SK-MEL-5 (cell line): ENCODE measurements around the genes CENPVL2, SPANXN5, IQSEC2 and GNL3L.

DNA sequence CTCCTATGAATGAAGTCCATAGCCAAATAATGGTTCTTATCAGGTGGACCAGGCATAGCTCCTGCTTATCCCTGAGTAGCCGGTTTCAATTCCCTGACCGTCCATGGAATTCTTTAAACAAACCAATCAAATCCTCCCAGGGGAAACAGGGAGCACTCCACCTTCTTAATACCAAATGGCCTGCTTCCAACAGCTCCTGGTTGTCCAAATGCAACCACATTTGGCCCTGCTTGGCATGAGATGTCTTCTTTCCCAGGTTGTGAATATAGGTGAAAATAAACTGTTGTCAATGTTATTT is 43.0 kb downstream of the CENPVL3 start:
RAMPAGE:
- cytosol, long total RNA = no peak
- long total RNA = no peak
- nucleus, long total RNA = no peak

RAMPAGE:
- cytosol, long total RNA = no peak
- long total RNA = no peak
- nucleus, long total RNA = no peak
Observed at GRCh38 chrX:51682615-51683119, at the start of gene CENPVL2. TSS of gene CENPVL2 (minus strand) at chrX:51682831.

DNA sequence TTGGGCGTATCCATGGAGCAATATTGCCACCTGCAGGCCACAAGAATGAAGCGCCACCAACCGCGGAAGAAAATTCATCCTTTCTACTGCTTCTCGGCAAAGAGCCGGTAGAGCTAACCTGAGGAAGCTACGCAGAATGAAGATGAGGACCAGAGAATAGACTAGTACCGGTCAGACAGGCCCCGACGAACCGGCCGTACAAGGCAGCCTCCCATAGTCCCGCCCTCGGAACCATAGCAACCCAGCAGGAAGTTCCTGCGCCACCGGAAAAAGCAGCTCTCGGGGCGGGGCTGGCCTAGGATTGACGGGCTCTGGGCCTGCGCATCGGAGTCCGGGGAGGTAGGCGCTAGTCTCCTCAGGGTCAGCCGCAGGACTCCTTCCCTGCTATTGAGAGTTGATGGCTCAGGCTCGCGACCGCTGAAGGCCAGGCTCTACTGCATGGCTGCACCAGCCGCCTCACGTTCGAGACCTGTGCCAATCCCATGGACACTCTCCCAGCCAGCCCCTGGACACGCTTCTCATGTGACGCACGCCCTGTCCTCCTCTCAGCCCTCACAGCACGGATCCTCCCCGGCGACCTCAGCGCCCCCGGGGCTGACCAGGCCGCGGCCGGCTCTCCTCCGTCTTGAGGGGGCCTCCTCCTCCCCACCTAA is 77.1 kb downstream of the MAGED4 start:
RAMPAGE:
- cytosol, long total RNA = no peak
- long total RNA = no peak
- nucleus, long total RNA = no peak

GRCh38 chrX:52797130-52797515 is at the start of gene SPANXN5:
TSS of gene SPANXN5 (minus strand) at chrX:52797427.
RAMPAGE:
- cytosol, long total RNA = no peak
- long total RNA = no peak
- nucleus, long total RNA = no peak

RAMPAGE:
- cytosol, long total RNA = no peak
- long total RNA = no peak
- nucleus, long total RNA = no peak
Observed at GRCh38 chrX:52934229-52935382, 23.7 kb downstream of the FAM156A start.

RAMPAGE:
- cytosol, long total RNA = no peak
- long total RNA = no peak
- nucleus, long total RNA = no peak
Observed at GRCh38 chrX:53280224-53280646, 40.9 kb downstream of the IQSEC2 start.

RAMPAGE:
- cytosol, long total RNA = no peak
- long total RNA = no peak
- nucleus, long total RNA = no peak
Observed at GRCh38 chrX:53321252-53321881, at the start of gene IQSEC2. TSS of gene IQSEC2 (minus strand) at chrX:53321350.

DNA sequence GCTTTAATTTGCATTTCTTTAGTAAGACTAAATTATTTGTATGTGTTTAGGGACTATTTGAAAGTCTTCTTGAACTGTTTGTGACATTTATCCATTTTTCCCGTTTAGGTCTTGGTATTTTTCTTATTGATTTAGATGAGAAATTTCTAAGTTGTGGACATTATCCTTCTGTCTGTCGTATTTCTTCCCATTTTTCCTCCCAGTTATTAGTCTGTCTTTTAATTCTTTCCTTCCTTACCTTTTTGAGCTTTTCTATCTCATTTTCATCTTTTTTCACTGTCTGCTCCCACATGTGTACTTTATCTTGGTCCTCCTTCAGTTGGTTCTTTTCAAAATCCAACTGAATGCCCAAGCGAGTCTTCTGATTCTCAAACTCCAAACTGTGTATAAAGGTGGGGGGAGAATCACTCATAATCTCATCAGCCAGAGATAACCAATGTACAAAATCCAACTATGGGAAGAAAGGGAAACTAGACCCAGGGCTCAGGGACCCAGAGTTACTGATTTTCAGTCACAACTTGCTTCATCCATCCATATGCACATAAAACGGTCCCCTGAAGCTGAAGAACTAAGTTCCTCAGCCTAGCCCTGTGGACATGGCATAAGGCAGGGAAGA is 23.0 kb downstream of the SMC1A start:
RAMPAGE:
- cytosol, long total RNA = no peak
- long total RNA = no peak
- nucleus, long total RNA = no peak

DNA sequence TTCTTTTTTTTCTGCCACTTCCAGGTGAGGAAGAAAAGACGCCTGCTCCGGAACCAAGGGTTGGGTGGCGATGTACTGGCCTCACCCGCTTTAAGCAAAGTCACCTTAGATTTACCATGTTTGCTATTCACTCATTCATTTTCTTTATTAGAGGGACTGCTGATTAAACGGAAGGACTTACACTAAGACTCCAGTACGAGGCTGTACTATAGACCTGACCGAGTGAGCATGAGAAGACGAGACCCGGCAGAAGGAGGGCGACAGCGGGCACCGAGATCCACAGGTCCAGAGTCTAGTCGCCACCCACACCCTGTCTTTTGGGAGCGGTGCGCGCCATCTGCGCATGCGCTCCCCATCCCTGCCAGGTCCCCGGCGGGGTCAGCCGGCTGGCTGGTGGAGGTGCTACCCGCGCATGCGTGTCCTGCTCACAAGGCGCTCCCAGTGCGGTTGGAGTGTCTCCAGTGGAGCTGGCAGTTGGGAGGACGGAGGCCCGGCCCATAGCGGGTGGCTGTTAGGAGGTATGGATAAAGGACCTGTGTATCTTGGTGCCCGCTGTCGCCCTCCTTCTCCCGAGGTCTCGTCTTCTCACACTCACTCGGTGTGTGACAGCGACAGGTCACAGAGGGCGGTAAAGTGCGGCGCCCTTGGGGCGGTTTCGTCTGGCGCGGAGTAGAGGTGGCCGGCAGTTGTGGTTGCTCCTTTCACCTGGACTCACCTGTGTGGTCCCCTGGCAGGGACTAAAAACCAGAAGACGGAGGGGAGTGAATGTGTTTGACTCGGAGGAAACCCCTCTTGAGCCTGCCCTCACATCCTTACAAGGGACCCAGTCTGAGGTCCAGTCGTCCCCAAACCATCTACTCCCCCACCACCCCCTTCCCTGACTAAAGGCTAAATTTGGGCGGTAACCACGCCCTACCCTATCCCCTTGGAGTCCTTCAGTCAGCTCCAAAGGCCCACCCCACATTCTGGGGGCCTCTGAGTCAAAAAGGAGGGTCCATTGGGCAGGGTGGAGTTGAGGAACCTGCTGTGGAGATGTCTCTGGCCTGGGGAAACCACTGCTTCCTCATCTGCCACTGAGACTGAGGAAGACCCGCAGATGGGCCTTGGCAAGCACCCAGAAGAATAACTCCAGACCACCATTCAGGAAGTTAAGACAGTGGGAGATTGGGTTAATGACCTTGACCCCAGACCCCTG is 7.6 kb upstream of the HSD17B10 start:
RAMPAGE:
- cytosol, long total RNA = no peak
- long total RNA = no peak
- nucleus, long total RNA = no peak

RAMPAGE:
- cytosol, long total RNA = no peak
- long total RNA = no peak
- nucleus, long total RNA = no peak
Observed at GRCh38 chrX:53547716-53548080, 113.5 kb upstream of the HSD17B10 start.

RAMPAGE:
- cytosol, long total RNA = no peak
- long total RNA = no peak
- nucleus, long total RNA = no peak
Observed at GRCh38 chrX:53559115-53559772, 125.1 kb upstream of the HSD17B10 start.

RAMPAGE:
- cytosol, long total RNA = no peak
- long total RNA = no peak
- nucleus, long total RNA = no peak
Observed at GRCh38 chrX:53679941-53680449, 6.5 kb downstream of the HUWE1 start.

DNA sequence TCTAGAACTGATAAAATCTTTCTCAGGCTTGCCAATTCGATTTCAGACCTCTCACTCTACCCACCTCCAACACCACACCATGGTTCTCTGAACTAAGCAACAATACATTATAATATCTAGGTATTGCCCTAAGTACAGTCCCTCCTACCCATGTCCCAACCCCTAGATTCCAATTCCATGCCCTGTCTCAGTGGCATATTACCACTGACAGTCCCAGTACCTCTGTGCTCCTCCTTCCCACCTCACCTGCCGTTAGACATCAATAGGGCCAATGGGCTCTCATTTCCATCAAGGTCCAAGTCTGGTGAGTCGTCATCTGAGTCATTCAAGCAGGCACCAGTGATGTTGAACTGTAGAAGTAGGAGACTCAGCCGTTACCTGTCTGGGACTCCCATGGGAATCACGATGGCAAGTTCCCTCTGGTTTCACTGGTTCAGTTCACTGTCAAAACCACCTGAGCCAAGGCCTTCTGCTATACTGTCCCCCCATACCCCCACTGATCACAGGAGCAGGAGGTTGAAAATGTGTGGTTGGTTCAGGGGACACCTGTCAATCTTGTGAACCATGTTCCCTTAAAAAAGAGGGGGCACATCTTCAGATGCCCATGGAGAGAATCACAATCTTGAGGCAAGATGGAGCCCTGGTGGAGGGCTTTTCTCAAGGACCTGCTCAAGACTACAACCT is 51.6 kb downstream of the PHF8 start:
RAMPAGE:
- cytosol, long total RNA = no peak
- long total RNA = no peak
- nucleus, long total RNA = no peak

DNA sequence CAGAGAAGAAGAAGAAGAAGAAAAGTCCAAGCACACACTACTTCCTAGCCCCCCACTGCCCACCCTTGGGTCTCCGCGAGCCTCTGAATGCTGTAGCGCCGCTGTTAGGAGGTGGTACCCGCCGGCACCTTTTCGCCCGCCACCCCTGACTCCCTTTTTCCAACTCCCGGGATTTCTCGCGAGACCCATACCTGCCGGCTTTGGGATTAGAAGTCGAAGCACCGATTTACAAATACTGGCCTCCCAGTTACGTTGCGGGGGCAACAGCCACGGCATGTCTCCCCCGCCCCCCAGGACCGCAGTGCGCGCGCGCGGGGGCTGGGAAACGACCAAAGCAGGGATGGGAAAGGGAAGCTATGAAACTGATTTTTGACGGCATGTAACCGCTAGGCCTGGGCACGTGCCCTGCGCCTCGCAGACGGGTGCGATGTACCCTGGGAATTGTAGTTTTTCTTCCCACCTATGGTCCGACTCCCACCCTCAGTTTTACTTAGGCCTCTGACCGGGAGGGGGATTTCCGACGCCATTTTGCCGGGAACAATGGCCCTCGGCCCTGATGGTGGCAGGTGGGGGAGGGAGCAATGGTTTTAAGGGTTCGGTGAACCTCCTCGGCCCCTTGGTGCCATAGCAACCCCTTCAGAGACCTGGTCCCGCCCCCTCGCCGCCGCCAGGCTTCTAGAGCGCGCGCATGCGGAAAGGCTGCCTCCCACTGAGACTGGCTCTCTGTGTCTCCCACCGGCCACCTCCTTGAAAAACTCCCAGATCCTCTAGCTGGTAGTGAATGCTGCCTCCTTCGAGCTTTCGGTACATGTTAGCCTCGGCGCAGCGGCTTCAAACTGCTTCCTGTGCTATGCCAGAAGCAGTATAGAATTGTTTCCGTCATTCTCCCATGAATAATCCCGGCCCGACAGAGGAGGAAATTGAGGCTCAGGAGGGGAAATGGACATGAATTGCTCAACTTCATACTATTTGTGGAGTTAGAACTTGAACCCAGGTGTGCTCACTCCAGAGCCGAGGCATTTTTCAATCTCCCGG is 81.5 kb upstream of the TSR2 start:
RAMPAGE:
- cytosol, long total RNA = no peak
- long total RNA = no peak
- nucleus, long total RNA = no peak

DNA sequence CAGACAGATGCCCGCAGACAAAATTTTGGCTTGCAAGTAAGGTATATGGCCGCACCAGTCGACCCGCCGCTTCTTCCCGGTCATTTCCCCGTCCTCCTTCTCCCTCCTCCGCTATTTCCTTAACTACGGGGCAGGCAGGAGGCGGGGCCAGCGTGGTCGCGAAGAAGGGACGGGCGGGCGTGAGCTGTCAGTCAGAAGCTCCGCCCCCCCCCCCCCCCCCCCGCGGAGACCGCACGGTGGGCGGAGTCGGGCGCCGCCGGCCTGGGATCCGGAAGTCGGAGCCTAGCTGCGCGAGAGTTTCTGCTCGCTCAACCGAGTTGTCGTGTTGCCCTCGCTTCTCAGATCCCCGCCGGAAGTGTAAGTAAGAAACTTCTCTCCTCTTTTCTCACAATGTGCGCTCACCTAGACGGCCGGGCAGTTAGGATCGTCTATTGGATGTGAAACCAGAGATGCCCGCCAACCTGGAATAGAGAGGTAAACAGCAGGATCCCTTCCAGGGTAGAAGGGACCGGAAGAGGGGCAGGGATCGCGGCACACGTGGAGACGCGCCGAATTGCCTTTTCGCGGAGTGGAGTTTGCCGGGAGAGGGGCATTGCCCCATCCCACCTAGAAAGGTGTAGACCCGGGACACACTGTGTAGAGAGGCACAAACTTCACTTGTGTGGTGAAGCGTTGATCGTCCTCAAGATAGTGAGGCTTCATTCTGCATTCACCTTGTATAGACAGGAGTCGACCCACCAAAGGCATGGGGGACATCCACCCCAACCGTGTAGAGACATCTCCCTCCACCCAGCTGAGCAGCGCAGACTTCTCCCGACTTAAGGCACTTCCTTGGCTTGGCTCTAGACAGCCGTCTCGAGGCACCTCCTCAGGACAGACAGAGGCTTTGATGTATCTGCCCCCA is at the start of gene GNL3L:
TSS of gene GNL3L (plus strand) at position 274 of the 904 bp plus-strand sequence.
RAMPAGE:
- cytosol, long total RNA = no peak
- long total RNA = start-site peak on the plus strand centred at position 315 of the sequence, 61 bp wide, 422 and 35 reads in 2 replicates
- nucleus, long total RNA = no peak

DNA sequence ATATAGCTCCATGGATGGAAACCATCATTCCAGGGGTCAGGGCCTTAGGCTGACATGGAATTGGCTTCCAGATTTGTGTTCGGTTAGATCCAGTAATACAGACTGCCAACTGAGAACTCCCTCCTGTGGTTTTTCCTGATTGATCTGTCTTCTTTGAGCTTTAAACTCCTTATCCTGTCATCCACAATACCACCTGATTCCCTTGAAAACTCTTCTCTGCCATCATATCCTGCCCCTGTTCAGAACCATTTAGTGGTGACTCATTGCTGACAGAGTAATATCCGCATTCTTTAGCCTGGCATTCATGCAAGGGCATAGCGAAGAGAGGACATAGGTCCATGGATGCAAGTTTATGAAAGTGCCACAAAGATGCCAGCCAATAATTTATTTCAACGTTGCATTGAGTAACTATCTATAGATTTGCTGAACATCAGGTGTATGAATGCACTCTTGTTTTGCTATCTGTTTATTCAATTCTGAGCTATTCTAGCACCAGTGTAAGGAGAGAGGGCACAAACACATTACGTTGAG is 76.6 kb downstream of the ITIH6 start:
RAMPAGE:
- cytosol, long total RNA = no peak
- long total RNA = no peak
- nucleus, long total RNA = no peak

RAMPAGE:
- cytosol, long total RNA = start-site peak on the plus strand at chrX:54808334-54808410, 69 and 125 reads in 2 replicates
- long total RNA = start-site peak on the plus strand at chrX:54808357-54808388, 89 and 45 reads in 2 replicates
- nucleus, long total RNA = start-site peak on the plus strand at chrX:54808335-54808395, 127 and 28 reads in 2 replicates
Observed at GRCh38 chrX:54808008-54809006, 762 bp downstream of the MAGED2 start.

GRCh38 chrX:54834289-54834706 is 26.8 kb downstream of the MAGED2 start:
RAMPAGE:
- cytosol, long total RNA = no peak
- long total RNA = no peak
- nucleus, long total RNA = no peak

GRCh38 chrX:54920991-54922353 is 848 bp downstream of the TRO start:
RAMPAGE:
- cytosol, long total RNA = no peak
- long total RNA = no peak
- nucleus, long total RNA = no peak

DNA sequence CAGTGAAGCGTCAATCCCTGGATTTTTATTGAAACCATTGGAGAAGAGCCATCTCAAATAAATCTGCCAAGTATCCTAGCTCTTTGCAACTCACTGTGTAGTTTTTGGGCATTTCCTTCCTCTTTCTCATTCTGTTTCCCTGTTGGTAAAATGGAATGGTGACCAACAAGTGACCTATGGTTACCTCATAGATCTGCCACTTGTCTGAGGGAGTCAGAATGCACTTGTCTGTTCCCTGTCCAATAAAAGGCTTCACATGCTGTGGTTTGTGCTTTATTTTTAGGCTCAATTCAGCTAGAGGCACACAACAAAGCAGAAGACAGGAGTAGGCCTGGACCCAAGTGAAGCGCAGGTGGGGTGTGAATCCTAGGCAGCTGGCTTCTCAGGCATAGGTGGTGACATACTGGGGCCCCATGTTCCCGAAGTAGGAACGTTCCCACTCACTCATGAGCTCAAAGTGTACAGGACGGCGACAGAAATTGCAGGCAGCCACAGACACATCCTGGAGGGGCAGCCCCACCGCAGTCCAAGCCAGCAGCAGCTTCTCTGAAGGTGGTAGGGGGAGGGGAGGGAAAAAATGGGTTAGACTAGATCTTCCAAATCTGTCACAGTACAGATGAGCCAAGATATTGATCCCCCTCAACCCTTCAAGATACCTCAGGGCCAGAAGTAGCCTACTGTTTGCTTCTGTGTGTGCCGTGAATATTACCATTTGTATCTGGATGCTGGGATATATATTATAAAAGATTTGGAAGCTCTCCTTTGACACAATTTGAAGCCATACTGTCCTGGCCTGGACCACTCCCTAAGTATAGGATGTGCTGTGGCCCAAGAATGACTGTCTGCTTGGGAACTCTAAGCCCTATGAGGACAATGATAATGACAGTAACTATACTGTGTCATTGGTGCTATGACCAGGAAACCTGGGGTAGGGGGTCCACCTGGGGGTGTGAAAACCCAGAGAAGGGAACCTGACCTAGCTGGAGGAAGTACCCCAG is 8.9 kb downstream of the APEX2 start:
RAMPAGE:
- cytosol, long total RNA = no peak
- long total RNA = no peak
- nucleus, long total RNA = no peak